Right ventricle myocardium (tissue), 1 donor: ENCODE results near the gene CORO2A.

DNA sequence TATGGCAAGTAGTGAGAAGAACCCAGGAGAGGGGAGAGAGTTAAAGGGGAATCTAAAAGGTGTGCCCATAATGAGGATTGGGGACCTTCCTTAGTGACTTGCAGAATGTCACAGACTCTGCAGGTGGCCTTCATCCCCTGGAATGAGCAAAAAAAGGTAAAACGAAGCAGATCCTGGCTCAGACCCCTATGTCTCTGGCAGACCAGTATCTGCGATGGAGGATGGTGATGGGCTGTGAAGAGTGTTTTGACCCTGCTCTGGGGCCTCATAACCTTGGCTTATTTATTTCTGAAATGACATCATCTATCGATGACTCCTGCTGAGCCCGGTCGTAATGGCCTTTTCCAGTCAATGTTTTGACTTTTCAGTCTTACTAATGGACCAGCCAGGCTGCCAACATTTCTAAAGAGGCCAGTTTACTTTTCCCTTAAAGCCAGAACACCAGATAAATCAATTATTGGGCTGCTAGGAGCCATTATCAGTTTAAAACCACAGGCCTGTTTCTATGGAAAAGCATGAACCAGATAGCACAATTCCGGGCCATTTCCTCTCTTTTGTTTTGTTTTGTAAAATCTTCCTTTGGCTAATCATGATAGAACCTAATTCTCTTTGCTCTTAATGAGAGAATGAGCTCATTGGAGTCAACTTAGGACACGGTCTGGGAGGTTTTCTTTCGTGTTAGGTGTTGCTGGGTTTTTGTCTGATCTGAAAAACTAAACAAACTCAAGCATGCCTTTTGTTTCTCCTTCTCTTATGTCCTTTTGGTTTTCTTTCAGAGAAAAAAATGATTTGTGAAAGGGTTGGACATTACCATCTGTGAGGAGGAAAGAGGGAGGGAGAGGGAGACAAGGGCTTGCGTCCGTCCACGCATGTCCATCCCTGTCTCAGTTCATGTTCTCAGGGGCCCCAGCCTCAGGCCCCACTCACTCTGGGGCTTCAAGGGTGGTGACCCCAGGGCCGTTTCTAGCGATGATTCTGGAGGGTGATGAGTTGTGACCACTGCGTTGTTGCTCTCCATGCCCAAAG lies 3.3 kb downstream of the TMOD1 start:
- PRO-cap, 2 experiments, result no peak in any of the 2 experiments

DNA sequence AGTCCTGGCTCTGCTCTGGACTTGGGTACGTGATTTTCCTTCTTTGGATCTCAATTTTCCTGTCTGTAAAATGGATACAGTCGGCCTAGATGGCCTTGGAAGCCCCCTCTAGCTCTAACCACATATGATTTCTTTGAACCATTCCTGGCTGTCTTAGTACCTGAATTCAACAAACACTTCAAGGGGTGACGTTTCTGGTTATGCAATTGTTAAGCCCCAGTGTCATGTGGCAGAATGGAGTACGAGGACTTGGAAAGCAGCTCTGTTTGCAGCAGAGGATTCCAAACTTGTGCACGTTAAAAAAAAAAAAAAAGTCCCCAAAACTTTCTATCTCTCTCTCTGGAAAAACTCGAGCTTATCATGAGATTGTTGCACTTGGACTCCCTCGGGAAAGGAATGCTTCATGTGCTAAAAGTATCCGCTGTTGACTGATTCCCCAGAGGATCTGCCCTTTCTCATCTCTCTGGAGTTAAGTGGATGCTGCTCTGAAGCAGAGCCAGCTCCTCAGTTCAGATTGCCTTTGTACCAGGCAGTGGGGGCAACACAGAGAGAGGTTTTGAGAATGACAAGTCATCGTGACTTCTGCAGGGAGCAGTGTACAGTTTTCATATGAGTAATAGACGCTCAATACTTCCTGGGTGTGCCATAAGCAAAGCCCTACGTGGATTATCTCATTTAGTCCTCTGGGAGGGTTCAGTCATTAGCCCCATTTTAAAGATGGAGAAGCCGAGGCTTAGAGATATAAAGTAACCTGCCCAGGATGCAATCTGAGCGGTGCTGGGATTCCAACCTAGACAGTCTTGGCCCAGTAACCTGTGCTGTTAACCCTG lies 28.0 kb downstream of the TMOD1 start:
- PRO-cap, 2 experiments, result no peak in any of the 2 experiments

DNA sequence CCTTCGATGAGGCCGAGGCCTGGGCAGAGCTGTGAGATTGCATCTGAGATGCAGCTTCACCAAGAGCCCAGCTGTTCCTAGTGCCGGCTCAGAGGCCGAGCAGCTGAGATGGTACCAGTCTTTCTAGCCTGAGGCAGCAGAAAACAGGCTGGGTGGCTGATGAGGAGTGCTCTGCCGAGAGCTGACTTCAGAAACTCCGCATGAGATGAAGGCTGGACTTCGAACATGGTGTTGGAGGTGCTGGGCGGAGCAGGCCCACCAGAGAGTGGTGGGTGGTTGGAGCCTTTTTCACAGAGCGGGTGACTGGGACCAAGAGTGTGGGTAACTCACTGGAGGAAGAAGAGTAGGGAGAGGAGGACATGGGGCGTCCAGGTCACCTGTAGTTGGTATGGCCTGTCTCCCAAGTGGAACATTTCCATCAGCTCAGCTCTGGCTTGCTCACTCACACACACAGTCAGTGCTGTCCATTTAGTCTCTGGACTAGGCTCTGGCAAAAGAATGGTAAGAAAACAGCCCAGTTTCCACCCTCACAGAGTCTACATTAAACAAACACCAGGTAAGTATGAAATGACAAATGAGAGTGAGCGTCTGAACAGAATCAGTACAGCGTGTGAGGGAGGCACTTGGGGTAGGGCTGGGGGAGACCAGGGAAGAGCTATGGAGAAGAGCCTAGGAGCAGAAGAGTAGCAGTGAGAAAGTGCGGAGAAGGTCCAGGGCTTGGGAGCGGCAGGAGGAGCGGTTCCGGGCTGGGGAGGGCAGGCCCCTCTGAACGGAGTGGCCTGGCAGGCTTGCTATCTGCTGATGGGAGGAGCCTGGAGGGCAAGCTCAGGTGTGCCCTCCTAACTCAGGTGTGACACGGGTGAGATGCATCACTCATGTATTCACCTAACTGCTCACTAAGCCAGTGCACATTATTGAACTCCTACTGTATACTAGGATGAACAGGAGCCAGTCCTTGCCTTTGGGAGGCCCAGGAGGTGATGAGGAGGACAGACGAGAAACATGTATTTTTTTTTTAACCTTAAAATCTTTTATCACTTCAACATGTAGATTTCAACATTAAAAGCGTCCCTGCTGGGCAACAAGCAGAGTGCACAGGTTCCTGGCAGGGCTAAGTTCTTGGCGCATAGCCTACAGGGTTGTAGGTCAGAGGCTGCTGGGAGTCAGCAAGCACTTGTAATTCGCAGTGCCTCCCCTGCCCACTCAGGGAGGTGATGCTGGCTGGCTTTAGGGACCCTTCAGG lies 55.1 kb downstream of the TMOD1 start:
- PRO-cap, 2 experiments, result no peak in any of the 2 experiments

DNA sequence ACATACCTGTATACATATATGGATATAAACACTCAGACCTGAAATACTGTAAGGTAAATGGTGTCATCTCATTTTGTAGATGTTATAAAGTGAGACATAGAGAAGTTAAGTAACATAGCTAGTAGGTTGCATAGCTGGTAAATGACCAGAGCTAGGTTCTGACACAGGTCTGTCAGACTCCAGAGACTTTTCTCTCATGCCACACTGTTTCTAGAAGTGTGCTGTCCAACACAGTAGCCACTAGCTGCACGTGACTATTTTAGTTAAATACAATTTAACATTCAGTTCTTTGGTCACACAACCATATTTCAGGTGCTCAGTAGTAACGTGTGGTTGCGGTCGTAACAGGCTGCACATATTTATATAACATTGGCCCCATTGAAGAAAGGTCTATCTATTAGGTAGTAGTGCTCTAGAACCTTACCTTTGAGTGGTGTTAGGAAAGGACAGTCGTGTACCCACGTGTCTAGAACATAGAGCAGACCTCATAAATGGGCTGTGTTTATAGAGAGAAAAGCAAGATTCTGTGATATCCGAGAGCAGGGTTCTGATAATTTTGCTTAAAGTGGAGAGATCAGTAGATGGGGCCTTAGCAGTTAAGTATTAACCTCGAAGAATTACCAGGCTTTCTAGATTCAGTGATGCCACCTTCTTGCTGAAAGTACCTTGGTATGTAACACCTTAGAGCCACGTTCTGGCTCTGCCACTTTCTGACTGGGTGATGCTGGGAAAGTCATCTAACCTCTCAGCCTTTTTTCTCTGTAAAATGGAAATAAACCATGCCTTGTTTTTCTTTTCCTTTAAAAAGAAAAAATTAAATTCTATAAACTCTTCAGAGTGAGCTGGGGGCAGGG lies 29.4 kb downstream of the XPA start:
- PRO-cap, 2 experiments, result no peak in any of the 2 experiments

- PRO-cap, 2 experiments, result no peak in any of the 2 experiments
Observed at GRCh38 chr9:97670489-97671255, 26.5 kb downstream of the XPA start.

DNA sequence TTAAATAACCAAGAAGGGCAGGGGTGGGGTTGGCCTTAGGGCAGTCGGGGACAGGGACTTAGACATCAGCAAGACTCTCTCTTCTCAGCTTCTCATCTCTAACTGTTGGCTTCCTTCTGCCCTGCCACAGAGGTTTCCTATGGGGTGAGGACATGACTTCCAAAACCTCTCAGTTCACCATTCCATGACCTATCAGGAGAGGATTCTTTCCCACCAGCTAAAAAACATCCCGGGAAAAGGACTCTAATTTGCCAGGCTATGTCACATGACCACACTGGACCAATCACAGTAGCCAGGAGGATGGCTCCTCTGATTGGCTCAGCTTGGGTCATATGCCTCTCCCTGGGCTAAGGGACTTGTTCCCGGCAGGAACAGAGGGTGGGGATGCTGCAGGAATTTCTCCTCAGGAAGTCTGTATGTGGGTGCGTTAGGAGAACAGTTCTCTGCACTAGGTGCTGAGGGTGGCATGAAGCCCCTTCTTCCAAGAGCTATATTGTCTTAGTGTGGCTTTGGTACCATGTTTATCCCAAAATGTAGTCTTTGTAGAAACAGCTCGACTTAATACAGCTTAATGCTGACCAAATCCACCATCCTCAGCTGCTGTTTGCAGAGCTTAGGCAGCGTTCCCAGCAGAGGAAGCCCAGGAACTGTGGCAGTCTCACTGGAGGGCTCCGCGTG lies 40.3 kb upstream of the XPA start:
- PRO-cap, 2 experiments, result no peak in any of the 2 experiments

- PRO-cap, 2 experiments, result peak in 2 of 2 experiments; most common plus-strand start chr9:97983787 (in 1); most common minus-strand start chr9:97983717 (in 2)
Observed at GRCh38 chr9:97983603-97984089, 505 bp downstream of the ANP32B start.

GRCh38 chr9:98014817-98015987 lies 32.1 kb downstream of the ANP32B start:
- PRO-cap, 2 experiments, result no peak in any of the 2 experiments

DNA sequence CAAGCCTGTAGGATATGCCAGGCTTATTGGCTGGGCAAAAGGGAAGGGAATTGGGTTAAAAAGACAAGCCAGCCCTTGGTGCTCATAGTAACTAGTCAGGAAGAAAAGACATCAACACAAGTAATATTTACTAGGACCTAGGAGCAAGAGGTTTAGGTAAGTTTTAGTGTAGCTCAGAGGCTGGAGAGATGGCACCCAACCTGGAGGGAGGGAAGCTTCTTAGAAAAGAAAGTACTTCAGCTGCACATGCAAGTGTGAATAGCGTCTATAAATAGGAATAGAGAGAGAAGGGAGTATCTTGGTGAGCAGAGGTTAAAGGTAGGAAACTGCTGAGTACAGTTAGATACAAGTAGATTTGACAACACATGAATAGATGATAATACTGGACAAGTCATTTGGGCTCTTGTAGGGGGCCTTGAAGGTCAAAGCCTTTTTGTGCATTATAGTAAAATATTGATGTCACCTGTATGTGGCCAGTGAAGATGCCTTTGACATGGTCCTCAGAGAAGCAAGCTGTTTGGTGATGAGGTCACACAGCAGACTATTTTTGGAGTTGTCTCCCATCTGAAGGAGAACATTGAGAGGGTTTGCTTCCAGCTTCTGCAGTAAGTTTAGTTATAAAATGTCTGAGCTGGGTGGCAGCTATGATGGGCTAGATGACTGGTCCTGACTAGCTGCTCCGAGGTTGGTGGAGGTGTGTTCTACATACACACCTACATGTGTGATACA lies 34.2 kb downstream of the ANP32B start:
- PRO-cap, 2 experiments, result no peak in any of the 2 experiments

DNA sequence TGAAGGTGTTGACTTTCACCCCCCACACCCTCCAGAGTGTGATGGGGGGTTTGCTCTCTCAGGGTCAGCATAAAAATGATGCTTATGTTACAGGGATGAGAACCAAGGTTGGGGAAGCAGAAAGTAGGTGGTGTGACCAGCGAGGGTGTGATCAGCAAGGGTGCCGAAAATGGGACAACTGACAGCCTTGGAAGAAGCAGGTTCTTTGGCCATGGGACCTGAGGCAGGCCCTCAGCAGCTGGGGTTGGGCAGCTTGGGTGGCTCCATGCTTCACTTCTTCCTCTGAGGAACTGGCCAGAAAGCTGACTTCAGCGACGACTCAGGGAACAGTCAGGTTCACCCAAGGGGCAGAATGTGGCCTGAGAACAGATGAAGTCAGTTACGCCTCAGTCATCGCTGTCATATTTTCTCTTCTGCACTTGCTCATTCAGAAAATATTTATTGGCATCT lies 21.1 kb upstream of the NANS start:
- PRO-cap, 2 experiments, result no peak in any of the 2 experiments

DNA sequence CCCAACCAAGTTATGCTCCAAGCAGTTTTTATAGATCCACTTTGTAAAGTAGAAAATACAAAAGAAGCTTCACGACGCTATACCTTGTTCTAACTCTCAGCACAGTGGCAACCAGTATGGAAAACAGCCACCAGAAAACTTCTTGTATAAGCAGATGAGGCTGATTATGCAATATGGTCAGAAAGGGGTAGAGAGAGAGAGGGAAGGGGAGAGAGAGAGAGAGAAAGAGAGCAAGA lies 14.8 kb downstream of the TRIM14 start:
- PRO-cap, 2 experiments, result no peak in any of the 2 experiments

DNA sequence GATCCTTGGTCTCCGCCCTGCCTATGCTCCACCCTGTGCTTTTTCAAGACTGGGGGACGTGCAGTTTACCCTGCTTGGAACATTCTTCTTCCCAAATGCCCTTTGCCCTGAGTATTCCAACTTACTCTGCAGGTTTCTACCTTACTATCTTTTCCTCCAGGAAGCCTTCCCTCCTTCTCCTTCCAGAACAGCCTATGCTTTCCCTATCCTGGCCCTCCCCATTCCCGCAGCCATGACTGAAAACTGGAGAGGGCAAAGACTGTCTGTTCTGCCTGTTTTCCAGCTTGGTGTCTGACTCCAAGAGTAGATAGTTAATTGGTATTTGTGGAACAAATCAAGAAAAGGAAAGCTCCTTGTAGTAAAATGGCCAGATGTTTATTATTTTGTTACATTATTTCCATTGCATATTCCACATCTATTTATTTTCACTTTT lies 1.6 kb upstream of the TRIM14 start:
- PRO-cap, 2 experiments, result no peak in any of the 2 experiments

- PRO-cap, 2 experiments, result no peak in any of the 2 experiments
Observed at GRCh38 chr9:98121055-98121636, 2.1 kb upstream of the TRIM14 start.

- PRO-cap, 2 experiments, result peak in 2 of 2 experiments; most common plus-strand start chr9:98192852 (in 1); most common minus-strand start chr9:98192636 (in 2)
Observed at GRCh38 chr9:98192430-98193814, at the start of gene CORO2A. Gene CORO2A, minus strand, starts transcription at chr9:98192637.

DNA sequence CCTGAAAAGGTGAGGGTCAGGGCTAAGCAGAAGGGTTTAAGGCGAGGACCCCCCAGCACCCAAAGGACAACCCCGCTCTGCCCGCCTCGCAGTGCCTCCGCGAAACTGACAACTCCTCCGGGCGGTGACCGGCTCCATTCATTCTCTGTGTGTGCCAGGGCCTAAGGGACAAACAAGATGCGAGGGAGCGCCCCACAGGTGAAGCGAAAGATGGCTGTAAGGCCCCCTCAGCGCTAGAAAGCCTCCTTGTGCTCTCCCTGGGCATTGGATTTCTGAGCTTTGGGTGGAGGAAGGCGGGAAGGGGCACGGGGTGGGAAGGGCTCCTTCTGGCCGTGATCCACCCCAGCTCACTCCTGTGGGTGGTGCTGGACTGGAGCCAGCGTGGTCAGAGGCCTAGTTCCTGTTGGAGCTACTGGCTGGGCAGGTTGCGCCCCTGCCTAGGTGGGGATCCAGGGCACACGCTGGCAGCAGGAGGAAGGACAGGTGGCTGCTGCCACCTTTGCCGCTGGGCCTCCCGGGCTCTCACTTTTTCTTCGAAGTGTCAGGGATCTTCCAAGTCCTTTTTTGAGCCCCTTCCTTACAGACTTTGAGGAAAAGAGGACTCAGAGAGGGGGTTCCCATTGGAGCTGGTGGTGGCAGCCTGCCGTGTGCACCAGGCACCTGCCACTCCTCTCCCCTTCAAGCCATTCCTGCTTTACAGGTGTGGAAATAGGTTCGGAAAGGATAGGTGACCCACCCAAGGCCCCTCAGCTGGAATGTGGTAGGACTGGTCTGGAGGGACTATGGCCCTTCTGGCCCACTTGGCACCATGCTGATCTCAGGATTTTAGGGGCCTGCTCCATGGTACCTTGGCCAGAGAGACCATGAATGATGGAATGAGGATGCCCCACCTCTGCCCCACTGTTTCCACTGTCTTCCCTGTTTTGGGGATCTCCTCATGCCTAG lies 1.1 kb downstream of the GALNT12 start:
- PRO-cap, 2 experiments, result no peak in any of the 2 experiments

- PRO-cap, 2 experiments, result no peak in any of the 2 experiments
Observed at GRCh38 chr9:98832909-98833761, 25.7 kb downstream of the GALNT12 start.

DNA sequence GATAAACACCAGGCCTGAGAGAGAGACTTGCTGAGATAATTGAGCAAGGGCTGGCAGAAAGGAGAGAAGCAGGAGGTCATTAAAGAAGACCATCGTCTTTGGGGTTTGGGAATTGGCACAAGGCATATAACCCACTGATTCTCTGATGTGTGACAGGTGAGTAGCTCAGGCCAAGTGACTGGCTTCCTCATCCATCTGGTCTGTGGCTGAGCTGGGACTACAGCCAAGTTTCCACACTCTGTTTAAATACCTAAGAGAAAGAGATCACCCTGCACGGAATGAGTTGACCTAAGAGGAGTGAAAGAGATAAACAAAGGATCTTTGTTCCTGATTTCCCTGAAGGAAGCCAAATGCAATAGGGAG lies 40.8 kb downstream of the GALNT12 start:
- PRO-cap, 2 experiments, result no peak in any of the 2 experiments

DNA sequence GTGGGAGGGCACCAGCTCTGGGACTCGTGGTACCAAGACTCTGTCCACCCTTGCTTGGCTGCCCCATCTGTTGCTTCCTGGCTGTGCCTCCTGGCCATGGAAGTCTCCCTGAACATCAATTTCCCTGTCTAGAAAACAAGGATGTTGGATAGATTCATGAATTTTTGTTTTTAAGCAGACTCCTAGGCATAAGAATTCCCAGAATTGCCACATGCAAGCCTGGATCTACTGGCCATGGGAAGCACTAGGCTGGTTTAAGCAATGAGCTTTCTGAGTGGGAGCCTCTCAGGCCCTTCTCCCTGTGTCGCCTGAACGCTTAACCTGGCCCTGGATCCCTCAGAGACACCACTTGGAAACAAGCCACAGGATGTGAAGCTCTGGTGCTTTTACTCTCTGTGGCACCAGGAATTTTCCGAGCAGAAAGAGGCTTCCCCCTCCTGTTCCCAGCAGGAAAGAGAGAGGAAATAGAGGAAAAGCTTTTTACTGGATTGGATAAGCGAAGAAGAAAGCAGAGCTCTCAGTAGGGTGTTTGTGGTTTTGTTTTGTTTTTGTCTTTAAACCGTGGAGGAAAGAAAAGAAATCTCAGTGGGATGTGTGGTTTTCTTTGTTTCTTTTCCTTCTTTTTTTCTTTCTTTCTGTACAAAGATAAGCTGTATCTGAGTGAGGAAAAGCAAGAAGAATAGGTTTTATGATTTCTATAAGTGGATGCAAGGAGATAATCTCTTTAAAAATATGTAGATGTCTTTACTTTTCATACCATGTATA lies 34.5 kb downstream of the COL15A1 start:
- PRO-cap, 2 experiments, result no peak in any of the 2 experiments

DNA sequence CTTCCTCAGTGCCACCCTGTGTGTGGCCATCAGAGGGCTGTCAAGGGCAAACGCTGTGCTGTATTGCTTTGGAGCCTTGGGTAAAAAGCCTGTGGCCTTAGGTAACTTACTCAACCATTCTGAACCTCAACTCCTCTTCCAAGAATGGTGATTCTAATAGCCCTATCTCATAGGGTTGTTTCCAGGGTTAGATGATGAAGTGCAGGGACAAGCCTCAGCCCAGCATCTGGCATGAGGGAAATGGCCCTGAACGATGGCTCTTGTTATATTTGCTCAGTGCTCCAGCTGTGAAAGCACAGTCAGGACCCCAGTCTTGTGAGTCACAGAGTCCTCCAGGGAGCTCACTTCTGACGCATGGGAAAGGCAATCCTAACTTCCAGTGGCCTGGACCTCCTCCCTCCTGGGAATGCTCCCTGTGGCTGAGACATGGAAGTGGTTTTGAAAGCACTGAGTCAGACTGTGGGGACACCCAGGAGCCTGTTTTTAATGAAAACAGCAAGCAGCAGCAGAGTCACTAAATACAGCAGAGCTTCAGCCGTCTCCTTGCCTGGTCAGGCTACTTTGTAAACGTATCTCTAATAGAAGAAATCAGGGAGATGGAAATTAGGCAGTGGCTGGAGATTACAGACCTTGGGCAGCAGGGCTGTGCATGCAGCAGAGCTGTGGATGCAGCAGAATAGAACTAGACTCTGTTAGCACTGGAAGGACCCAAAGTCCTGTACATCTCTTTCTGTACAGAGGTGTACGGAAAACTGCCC lies 45.9 kb downstream of the COL15A1 start:
- PRO-cap, 2 experiments, result no peak in any of the 2 experiments

GRCh38 chr9:99112204-99112659 lies 7.3 kb downstream of the TGFBR1 start:
- PRO-cap, 2 experiments, result no peak in any of the 2 experiments